Amniotic epithelial cell (primary cell): ENCODE measurements around a stretch of chr18.

- RRBS, result no CpG with 5 or more reads among the region's 8 CpGs
These were observed 284.0 kb downstream of the PHLPP1 start for GRCh38 chr18:62999365-62999779.

GRCh38 chr18:63137883-63138936 lies 181.4 kb downstream of the BCL2 start:
- RRBS, result no CpG with 5 or more reads among the region's 21 CpGs

- RRBS, result no CpG with 5 or more reads among the region's 21 CpGs
These were observed 178.0 kb downstream of the BCL2 start for GRCh38 chr18:63141145-63142372.

DNA sequence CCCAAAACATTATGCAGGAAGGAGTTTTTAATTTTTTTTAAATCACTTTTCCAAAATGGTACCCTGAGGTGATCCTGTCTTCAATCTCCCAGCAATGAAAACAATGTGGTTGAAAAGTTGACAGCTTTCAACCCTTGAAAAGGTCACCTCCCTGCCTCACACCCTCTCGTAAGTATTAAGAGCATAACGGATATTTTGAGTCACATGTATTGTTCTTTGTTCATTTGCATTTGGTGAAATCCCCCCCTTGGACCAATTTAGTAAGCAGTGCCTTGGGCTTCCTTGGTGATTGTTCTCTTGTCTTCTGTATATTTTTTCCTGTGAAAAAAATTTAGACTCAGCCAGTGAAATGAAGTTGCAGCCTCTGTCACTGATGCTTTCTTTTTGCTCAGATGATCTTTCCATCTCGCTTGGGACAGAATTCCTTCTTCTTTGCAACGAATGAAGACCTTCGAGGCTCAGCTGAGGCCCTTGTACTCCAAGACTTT lies 158.5 kb downstream of the BCL2 start:
- RRBS, result no CpG with 5 or more reads among the region's 5 CpGs

- RRBS, result no CpG with 5 or more reads among the region's 2 CpGs
These were observed 137.7 kb downstream of the BCL2 start for GRCh38 chr18:63181855-63182318.

- RRBS, result no CpG with 5 or more reads among the region's 7 CpGs
These were observed 106.2 kb downstream of the BCL2 start for GRCh38 chr18:63213290-63213922.

DNA sequence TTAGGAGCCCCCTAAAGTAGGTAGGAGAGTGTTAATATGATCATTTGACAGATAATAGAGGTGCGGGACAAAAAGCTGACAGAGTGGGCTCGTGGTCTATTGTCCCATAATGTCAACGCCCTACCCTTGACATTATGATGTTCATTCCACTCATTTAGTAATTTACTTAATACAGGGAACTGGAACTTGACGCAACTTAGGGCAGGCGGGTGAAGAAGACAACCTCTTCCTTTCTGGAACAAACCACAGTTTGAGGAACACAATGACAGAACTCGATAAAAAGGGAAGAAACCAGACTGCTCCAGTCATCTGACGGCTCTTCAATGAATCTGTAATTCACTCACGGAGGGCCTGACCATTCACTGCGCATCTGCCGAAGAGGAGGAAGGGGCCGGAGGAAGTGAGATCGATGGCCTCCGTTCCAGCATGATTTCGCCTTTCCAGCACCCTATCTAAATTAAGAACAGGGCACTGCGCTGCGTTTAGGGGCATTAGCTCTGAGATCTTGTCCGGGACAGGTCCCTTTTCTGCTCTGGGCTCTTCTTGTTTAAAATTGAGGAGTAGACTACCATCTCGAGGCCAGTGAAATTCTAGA lies 83.1 kb downstream of the BCL2 start:
- RRBS, result no CpG with 5 or more reads among the region's 18 CpGs

- RRBS, result no CpG with 5 or more reads among the region's 4 CpGs
These were observed 59.6 kb downstream of the BCL2 start for GRCh38 chr18:63259944-63260388.

DNA sequence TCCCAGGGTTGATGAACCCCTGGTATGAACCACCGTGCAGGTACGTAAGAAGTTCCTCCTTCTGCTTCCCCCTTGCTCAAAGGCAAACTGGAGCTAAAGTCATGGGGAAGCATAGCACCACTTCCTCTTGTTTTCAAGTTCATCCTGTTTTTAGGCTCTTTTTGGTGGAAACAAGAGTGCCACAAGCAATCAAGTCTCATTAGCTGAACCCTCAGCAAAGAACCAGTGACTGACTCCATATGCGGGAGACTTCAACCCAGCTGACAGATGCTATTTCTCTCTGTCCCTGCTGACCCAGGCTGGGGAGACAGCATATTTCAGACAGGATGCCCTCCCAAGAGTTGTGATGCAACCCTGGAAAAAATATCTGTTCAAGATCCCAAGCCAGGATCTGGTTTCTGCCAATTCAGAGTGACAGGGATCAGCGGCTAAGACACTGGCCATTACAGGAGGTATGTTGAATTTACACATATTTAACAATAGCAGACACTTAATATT lies 47.6 kb downstream of the BCL2 start:
- RRBS, result no CpG with 5 or more reads among the region's 4 CpGs

DNA sequence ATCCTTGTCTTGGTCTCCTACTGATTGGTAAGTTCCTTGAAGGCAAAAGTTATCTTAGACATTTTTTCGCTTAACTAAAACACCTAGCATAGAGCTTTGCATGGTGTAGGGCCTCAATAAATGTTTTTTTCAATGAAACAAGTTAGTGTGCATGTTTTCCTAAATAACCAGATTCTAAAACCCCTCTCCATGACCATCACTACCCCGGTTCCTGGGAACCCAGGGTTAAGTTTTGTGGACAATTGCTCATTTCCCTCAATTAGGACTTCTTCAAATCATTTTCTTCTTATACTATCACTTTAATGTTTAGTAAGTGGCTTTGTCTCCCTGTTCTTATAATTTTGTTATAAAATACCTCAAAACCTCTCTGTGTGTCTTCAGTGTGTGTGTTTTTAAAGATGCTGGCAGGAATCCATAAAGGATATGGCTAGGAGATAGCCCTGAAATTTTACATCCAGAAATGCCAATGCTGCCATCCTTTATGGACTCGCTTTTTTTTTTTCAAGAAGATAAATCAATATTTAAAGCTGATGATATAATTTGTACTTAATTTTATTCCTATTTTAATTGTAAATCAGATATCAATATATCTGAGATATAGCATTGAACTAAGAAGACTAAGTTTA lies 8.9 kb downstream of the BCL2 start:
- RRBS, result no CpG with 5 or more reads among the region's 3 CpGs

GRCh38 chr18:63416696-63417315 lies 5.5 kb downstream of the VPS4B start:
- RRBS, result no CpG with 5 or more reads among the region's 7 CpGs

DNA sequence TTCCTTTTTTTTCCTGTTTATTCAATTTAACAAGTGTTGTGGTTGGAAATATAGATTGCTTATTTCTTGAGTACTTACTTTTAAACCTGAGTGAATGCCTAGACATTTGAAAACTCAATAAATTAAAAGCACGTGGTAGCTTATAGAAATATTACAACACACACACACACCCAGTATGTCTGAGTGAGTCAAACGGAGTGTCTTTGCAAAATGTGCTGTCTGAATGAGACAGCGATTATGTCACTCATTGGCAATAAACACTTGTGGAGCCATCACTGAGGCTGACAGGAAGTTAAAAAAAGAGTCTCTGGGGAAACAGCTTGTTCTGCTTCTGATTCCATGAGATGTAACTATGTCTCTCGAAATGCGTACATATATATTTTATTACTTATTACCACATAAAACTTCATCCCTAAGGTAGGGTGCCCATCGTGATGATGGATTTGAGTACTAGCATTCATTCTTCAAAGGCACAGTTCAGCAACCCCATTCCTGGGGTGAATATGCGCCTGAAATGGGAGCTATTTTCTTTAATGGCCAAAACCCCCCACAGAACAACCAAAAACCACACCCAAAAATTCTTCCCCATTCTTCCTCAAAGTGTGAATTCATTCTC lies 22.4 kb upstream of the VPS4B start:
- RRBS, result no CpG with 5 or more reads among the region's 7 CpGs

DNA sequence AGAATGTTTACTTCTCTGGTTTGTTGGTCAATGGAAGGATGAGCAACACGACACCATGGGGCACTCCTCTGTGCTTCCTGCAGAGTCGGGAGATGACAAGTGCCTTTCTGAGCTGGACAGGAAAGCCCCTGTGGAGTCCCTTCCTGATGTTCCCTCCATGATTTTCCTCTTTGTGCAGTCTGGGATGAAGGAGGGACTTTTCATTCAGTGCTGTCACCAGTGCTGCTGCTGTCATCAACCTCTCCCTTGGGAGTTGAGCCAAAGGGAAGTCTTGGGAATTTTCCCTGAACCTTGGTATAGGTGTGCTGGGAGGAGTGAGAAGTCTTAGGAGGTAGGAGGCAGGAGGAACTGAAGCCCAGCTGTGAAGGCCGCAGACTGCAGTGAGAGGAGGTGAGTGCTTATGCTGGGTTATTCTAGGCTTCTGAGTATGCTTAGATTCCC lies 22.5 kb upstream of the SERPINB7 start:
- RRBS, result no CpG with 5 or more reads among the region's 3 CpGs

GRCh38 chr18:67215014-67215724 lies 301.4 kb downstream of the DSEL start:
- RRBS, result no CpG with 5 or more reads among the region's 15 CpGs

DNA sequence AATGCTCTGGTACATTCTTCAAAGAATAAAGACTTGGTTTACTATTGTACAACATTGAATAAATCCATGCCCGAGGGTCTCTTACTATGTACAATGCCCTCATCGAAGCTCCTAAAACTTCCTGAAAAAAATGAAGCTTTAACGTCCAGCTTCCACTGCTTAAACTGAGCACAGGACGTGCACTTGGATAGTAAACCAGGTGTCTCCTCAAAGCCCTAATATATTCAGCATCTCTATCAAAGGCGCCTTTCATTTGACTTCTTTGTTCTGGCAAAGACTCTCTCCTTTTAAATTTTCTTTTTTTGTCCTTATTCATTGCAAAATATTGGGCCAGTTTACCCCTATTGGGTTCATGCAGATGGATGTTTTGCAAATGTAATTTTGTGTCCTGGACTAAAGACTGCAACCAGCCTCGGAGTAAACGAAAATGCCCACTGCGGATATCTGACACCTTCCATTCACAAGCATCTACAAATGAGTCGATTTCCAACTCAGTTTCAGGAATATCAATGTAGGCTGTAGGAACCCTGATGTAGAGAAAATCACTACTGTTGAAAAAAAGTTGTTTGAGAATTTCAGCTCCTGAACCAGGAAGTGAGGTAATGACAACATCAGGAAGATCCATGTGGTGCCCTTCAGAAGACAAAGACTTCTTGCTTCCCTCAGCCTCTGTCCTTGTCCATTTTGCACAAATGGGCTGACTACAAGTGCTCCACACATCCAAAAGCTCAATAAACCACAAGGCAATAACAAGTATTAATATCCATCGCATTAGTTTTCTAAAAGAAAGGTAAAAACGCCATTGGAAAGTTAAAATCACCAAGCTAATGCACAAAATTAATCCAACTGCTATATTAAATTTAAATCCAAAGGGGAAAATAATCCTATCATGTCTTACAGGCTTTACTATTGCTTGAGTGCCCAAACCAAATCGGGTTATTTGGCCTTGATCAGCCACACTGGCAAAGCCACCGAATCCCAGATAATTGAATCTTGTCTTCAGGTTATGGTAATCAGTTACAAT lies 4.8 kb downstream of the DSEL start:
- RRBS, result no CpG with 5 or more reads among the region's 13 CpGs

DNA sequence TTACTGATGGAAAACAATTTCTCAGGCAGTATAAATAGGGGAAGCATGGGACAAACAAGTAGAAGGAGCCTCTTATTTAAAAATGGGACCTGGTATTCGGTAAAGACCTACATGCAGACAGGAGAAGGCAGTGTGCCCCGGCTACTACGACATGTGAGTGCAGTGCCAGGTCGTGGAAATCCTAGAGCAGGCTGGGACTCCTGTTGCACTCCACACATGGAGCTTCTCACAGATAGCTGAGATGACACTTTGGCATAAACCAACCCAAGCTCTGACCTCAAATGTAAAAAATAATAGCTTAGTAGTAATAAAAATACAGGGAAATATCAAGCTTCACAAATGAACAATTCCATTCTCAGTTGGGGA lies 913 bp upstream of the DSEL start:
- RRBS, result no CpG with 5 or more reads among the region's 4 CpGs

- RRBS, result no CpG with 5 or more reads among the region's 4 CpGs
These were observed 104.7 kb upstream of the DSEL start for GRCh38 chr18:67620861-67621879.

- RRBS, result no CpG with 5 or more reads among the region's 2 CpGs
These were observed 52.6 kb downstream of the CD226 start for GRCh38 chr18:69895160-69895403.

- RRBS, result no CpG with 5 or more reads among the region's 6 CpGs
These were observed 12.3 kb downstream of the CD226 start for GRCh38 chr18:69935177-69936026.

DNA sequence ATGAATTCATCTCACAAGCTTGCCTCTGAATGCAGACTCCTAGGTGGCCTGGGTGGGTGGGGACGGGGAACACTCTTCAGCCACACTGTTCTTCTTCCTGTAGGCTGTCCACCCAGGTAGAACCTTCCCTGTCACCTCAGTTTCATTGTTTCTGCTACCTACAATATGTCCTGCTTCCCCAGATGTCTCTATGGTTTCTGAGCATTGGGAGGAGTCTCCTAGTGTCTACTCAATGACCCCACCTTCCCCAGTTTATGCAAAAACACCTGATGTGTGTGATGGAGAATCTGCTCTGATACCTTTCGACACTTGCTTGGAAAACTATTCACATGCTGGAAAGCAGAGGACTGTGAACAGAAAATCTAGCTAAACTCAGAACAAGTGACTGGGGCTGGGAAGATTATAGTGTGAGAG lies 7.4 kb upstream of the CD226 start:
- RRBS, result no CpG with 5 or more reads among the region's 2 CpGs